Lower leg skin (tissue), 2 donors: ENCODE measurements around a stretch of chr2.

GRCh38 chr2:188298701-188299669 lies 7.3 kb downstream of the GULP1 start:
- PRO-cap, result no peak
- RAMPAGE, long total RNA, 2 experiments, result no peak in any of the 2 experiments

DNA sequence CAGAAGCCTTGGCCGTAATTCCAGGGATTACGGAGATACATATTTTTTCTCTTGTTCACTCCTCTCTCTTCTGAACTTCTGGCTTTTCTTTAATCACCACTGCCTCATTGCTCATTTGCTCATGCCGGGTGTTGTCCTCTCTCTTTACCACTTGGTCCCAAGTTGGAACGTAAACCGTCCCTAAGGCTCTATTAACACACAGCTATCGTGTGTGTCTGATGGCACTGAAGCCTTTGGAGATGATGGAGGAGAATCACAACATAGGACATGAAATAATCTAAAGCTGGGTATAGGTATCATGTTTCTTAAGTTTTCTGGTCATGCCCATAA lies 188.6 kb upstream of the COL3A1 start:
- PRO-cap, result unidirectional peak, plus-strand start at position 114 of the sequence
- RAMPAGE, long total RNA, 2 experiments, result no peak in any of the 2 experiments

GRCh38 chr2:188986881-188987249 lies 12.7 kb downstream of the COL3A1 start:
- PRO-cap, result no peak
- RAMPAGE, long total RNA, 2 experiments, result no peak in any of the 2 experiments

GRCh38 chr2:189574584-189575089 lies 5.9 kb downstream of the SLC40A1 start:
- PRO-cap, result no peak
- RAMPAGE, long total RNA, 2 experiments, result no peak in any of the 2 experiments

DNA sequence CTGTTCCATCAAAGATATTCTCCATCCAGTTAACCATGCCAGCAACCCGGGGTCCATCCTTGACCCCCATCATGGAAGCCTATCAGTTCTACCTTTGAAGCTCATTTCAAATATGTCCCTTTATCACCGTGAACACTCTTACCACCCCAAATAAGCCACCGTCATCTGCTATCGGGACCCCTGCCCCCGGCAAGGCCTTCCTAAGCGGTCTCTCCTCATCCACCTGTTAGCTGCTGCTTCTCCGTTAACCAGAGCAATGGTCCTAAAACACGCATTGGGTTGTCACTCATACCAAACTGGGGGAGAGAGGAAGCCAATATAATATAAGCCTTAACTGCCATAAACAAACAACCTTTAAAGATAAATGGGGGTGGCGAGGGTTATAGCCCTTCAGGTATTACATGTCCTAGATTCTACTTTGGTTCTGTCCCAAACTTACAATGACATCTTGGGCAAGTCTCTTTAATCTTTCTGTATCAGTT lies 698 bp downstream of the ASDURF start:
- PRO-cap, result no peak
- RAMPAGE, long total RNA, 2 experiments, result no peak in any of the 2 experiments

- PRO-cap, result no peak
- RAMPAGE, long total RNA, 2 experiments, result no peak in any of the 2 experiments
These were observed 1.1 kb downstream of the ANKAR start for GRCh38 chr2:189675570-189676041.

- PRO-cap, result no peak
- RAMPAGE, long total RNA, 2 experiments, result no peak in any of the 2 experiments
These were observed 24.2 kb downstream of the ANKAR start for GRCh38 chr2:189698604-189699089.

- PRO-cap, result no peak
- RAMPAGE, long total RNA, 2 experiments, result no peak in any of the 2 experiments
These were observed 31.3 kb upstream of the MSTN start for GRCh38 chr2:190093701-190094313.

DNA sequence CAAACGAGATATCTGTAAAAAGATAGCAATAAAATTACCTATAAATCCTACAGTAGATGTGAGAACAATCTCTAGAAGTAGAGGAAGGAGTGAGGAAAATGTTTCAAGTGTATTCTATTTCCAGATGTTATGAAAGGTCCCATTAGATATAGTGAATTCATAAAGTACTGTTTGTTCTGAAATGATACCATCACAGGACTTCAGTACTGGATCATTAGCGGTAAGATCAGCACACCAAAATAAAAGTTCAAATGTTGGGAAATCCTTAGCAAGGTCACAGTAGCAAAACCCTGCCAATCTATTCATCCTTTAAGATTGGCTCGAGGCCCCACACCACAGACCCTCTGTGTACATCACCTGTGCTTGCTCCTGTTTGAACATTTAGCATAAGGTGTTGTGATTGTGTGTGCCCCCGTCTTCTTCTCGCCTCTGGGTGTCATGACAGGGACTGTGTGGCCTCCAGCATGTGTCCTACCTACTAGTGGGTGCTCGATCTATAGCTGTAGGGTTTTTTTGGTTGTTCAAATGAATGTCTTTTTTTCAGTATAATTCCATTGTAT lies 9.0 kb downstream of the MFSD6 start:
- PRO-cap, result no peak
- RAMPAGE, long total RNA, 2 experiments, result no peak in any of the 2 experiments

GRCh38 chr2:190435879-190437183 lies 28.2 kb downstream of the MFSD6 start:
- PRO-cap, result no peak
- RAMPAGE, long total RNA, 2 experiments, result no peak in any of the 2 experiments

- PRO-cap, result unidirectional peak, minus-strand start at chr2:190469934
- RAMPAGE, long total RNA, 2 experiments, result no peak in any of the 2 experiments
These were observed 61.6 kb downstream of the MFSD6 start for GRCh38 chr2:190469601-190470237.

DNA sequence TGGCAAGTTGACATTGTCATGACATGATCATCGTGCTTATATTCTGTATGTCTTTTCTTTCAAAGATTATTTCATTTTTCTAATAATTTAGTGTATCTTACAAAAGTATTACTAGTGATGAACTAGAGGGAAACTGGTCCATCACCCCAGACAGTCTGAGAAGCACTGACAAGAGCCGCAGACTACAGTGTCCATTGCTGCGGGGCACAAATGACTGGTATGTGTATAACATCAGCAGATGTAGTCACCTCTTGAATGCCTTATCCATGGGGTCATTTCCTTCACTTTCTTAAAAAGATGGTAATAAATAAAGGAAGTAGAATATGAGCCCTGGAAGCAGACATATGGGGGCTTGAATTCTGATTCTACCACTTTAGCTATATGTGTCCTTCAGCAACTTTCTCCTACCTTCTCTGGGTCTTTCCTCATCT lies 29.6 kb downstream of the NEMP2 start:
- PRO-cap, result no peak
- RAMPAGE, long total RNA, 2 experiments, result no peak in any of the 2 experiments

- PRO-cap, result no peak
- RAMPAGE, long total RNA, 2 experiments, result no peak in any of the 2 experiments
These were observed 1.2 kb downstream of the NAB1 start for GRCh38 chr2:190650064-190650524.

DNA sequence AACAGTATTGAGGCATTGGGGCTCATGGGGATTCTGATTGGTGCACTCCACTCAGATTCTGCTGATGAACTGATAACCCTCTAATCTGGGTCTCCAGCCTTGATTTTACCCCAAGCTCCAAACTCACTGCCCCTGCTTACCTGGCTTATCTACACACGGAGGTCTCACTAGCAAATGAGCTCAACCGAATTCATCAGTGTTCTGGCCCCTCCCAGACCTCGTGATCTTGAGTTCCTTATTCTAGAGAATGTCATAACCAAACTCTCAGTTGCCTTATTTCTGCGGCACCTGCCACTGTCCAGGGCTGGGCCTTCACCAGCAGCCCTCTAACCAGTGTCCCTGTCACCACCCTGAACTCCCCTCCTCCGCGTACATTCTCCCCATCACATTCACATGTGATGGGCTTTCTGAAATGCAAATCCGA lies 30.9 kb downstream of the NAB1 start:
- PRO-cap, result no peak
- RAMPAGE, long total RNA, 2 experiments, result no peak in any of the 2 experiments

- PRO-cap, result no peak
- RAMPAGE, long total RNA, 2 experiments, result no peak in any of the 2 experiments
These were observed 69.5 kb upstream of the GLS start for GRCh38 chr2:190811087-190811489.

DNA sequence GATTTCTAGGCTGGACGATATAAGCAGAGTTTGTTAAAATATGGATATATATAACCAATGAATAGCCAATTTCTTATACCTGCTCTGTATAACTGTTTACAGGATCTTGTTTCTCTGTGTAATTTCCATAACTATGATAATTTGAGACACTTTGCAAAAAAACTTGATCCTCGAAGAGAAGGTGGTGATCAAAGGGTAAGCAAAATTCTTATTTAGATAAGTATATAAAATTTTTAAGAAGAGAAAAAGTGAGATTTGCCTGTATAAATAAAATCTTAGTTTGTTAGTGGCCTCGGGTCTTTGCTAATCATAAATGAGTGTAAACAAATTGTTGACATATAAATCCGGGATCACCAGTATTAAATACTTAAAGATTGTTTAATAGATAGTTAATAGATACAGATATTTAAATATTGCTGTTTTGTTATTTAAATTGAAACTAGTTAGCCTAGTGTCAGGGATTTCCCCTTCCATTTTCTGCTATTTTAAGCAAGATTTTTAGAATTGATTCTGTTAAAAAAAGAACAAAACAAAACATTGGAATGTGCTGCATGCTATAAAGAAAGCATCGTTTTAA lies 50.9 kb downstream of the GLS start:
- PRO-cap, result no peak
- RAMPAGE, long total RNA, 2 experiments, result no peak in any of the 2 experiments

DNA sequence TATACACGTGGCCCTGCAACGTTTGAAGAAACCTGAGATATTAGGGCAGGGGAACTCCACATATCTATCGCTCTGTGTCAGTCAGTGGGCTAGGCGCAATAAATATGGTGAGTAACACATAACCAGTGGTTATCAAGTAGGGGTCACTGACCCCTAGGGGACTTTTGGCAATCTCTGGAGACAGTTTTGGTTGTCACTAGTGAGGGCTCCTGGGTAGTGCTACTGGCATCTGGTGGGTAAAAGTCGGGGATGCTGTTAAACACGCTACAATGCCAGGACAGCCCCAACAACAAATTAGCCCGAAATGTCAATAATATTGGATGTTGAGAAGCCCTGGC lies 14.8 kb downstream of the STAT1 start:
- PRO-cap, result no peak
- RAMPAGE, long total RNA, 2 experiments, result no peak in any of the 2 experiments

GRCh38 chr2:191148829-191149163 lies 2.0 kb downstream of the STAT4 start:
- PRO-cap, result no peak
- RAMPAGE, long total RNA, 2 experiments, result no peak in any of the 2 experiments

GRCh38 chr2:191202496-191203298 lies 42.5 kb upstream of the MYO1B start:
- PRO-cap, result no peak
- RAMPAGE, long total RNA, 2 experiments, result no peak in any of the 2 experiments

DNA sequence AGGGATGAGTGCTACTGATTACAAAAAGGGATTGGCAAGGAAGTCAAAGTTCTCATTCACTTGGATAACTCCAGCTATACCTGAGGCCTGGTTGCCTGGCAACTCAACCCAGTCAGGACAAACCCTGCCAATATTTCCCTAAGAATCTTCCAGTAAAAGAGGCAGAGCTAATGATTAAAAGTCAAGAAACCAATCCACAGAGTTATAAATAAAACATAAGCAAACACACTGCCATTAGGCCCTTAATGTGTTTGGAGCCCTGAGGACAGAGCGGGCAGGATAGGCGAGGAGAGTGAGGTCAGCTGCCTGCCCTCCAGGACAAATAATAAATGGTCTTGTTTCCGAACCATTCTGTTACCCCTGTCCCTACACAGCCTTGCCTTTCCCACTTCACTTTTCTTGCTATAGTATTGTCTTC lies 215.5 kb upstream of the NABP1 start:
- PRO-cap, result no peak
- RAMPAGE, long total RNA, 2 experiments, result no peak in any of the 2 experiments